SJSA1 (cell line): ENCODE results near the genes APOM, ABHD16A, HSPA1A, NELFE, HLA-DRB5 and HLA-DQB1.

- RAMPAGE, long total RNA: no peak
These were observed at the start of gene APOM for GRCh38 chr6:31655338-31656443. Gene APOM, plus strand, starts transcription at chr6:31655894.

DNA sequence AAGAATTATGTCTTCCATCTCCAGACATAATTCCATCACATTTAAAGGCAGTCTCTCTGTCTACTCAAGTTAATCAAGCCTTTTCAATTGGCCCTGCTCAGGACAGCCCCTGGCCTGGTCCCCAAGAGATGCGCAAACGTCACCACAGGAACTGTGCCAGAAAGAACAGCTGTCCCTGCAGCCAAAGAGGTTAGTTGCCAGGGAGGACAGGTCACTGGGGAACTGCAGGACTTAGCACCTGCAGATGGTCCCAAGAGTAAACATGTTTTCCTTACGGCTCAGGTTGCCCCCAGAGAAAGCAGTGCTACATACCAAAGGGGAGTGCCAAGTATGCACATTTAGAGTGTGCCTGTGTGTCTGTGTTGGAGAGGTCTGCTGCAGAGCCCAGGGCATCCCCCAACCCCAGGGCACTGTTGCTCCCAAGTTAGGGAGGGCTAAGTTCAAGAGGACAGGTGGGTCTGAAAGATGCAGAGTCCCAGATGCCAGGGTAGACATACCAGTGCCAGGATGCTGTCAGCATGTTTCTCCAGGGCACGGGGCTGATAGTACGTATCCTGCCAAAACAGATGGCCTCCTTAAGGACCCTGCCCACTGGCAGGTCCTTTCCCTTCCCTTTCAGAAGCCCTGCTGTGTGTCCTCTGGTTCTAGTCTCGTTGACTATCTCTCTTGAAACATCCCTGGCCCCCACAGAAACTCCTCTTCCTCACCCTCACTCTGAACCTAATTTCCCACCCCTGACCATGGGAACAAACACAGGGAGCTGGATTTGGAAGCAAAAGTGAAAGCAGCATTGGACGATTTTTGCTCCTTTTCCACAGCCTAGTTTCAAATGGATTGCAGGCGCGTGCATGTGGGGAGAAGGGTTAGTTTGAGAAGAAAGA is 1.3 kb downstream of the ABHD16A start:
- RAMPAGE, long total RNA: no peak

DNA sequence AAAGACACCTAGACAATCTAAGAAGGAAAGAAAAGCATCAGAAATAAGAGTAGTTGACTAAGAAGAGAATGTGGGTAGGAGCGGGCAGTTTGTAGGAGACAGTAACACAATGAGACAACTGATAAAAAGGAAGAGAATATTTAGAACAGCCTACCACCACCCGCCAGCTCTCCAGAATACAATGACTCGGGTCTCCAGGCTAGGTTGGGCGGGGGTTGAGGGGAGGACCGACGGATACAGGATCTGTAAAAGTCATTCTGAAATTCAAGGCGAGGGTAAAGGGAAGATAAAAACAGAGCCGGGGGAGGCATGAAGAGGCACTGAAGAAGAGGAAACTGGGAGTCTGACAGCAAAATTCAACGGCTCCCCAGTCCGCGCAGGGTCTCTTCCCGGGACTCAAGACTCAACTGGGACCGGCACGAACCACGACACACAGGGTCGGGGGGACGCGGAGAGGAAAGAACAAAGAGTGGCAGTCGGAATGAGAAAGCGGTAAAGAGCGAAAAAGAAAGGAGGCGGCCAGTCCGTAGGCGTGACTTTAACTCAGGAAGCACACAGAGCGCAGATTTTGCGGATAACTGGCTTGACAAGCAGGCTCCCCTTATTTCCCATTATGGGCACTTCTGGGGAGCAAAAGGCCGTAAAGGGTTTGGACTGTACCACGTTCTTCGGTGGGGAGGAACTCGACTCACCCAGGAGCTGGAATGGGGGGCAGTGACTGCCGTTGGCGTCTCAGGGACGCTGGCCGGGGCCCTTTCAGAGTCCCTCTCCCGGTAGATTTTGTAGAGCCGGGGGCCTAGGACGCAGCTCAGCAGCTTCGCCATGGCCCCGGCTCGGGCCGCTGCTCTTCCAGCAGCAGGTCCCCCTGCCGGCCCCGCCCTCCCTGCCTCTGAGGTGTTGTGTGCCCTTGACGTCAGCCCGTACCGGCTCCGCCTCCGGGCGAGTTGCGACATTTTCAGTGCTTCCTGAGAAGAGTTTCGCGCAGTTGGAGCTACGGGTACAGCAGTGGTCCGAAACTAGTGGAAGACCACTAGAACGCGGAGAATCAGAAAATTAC is at the start of gene ABHD16A:
Gene ABHD16A (minus strand): TSS at position 867 of the 1,057 bp plus-strand sequence.
- RAMPAGE, long total RNA: start-site peak on the minus strand centred at position 872 of the sequence, 39 bp wide, 111 and 28 reads in 2 replicates

DNA sequence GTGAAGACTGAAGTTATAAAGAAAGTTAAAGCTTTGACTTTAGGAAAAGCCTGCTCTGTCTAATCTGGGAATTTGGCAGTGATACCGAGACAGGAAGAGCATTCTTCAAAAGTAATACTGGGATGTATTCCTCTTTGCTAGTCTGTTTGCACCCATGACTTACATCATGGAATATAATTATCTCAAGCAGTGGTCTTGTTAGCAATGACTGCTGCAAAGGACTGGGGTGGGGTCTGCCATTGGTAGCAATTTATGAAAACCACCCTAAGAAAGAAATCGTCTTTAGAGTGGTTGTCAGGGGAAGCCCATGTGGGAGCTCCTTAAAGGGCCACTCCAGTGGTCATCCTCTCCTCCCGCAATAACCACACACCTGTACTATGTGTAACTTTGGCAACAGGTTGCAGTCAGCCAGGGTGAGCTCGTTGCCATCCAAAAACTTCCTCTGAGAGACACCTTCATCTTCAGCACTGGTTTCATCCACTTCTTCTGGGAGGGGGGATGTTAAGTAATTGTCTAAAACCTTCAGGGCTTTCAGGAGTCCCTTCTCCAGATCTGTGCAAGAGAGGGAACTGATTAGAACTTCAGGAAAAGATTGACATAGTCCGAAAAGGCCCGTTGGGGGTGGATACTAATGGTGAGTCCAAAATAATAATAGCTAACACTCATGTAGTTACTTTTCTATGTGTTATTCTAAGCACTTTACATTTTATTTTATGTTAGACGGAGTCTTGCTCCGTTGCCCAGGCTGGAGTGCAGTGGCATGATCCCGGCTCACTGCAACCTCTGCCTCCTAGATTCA is 2.9 kb upstream of the DDAH2 start:
- RAMPAGE, long total RNA: no peak

GRCh38 chr6:31758909-31760125 is 3.1 kb upstream of the SAPCD1 start:
- RAMPAGE, long total RNA: no peak

DNA sequence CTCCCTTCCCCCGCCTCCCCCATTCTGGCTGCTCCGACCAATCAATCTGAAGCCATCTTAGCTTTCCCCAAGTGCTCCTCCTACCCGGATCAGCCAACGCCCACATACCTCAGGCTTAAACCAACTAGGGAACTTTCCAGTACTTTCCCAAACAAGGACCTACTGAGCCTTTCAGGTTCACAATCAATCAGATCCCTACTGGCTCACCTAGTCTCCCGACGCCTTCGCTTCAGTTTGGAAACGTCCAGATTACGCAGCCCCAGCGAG is 468 bp downstream of the HSPA1L start:
- RAMPAGE, long total RNA: no peak

- RAMPAGE, long total RNA: start-site peak on the plus strand at chr6:31815420-31815555, 84 and 50 reads in 2 replicates
These were observed at the start of gene HSPA1A for GRCh38 chr6:31814949-31816037. Gene HSPA1A, plus strand, starts transcription at chr6:31815543.

DNA sequence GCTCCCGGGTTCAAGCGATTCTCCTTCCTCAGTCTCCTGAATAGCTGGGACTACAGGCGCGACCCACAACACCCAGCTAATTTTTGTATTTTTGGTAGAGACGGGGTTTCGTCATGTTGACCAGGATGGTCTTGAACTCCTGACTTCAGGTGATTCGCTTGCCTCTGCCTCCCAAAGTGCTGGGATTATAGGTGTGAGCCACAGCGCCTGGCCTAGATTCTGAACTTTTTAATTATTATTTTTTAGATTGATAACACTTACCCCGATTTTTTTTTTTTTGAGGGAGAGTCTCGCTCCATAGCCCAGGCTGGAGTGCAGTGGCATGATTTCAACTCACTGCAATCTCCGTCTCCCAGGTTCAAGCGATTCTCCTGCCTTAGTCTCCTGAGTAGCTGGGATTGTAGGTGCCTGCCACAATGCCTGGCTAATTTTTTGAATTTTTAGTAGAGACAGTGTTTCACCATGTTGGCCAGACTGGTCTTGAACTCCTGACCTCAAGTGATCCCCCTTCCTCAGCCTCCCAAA is 6.9 kb downstream of the NEU1 start:
- RAMPAGE, long total RNA: no peak

DNA sequence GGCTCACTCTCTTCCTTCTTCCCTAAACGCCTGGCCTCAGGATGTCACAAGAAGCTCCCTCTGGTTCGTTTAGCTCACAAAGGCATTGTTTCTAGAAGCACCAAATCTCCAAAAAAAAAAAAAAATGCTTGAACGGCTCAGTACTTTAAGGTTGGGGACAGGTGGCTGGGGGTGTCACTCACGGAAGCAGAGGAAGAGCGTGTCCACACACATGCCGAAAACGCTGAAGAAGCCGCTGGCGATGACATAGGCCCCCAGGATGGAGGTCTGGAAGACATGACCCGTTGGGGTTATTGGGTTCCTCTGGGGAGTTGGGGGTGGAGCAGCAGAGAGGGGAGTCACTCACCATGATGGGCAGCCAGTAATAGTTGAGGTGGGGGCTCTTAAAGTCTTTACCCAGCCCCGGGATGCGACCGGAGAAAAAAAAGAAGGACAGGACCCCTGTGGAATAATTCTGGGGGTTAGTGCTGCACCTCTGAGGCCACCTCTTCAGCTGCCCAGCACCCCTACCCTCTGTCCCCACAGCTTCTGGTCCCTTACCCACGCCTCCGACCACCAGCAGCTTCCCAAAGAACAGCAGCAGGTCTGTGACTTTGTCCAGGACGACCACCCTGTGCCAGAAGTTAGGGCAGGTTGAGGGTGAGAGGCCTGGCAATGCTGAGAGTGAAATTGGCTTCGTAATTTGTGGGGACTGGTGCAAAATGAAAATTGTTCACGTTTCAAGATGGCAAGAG is 2.0 kb upstream of the NEU1 start:
- RAMPAGE, long total RNA: no peak

- RAMPAGE, long total RNA: no peak
These were observed 1.9 kb upstream of the EHMT2 start for GRCh38 chr6:31899295-31899839.

DNA sequence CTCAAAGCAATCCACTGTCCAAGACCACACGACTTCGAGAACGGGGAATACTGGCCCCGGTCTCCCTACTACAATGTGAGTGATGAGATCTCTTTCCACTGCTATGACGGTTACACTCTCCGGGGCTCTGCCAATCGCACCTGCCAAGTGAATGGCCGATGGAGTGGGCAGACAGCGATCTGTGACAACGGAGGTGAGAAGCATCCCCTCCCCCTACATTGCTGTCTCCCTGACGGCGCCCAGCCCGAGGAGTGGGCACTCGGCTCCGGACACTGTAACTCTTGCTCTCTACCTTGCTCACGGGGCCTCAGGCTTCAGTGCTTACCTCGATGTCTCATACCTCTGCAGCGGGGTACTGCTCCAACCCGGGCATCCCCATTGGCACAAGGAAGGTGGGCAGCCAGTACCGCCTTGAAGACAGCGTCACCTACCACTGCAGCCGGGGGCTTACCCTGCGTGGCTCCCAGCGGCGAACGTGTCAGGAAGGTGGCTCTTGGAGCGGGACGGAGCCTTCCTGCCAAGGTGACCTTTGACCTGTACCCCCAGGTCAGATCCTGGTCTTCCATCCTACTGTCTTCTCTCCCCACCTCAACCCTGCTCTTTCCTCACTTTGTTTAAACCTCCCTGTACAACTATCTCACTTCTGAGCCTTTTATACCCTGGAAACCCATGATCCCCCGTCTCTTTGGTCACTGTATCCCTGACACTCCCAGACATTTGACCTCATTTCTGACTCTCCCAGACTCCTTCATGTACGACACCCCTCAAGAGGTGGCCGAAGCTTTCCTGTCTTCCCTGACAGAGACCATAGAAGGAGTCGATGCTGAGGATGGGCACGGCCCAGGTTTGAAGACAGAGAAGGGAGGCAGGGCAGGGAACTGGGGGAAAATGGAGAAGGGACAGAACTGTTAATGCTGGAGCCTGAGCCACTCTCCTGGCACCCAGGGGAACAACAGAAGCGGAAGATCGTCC is 1.4 kb downstream of the CFB start:
- RAMPAGE, long total RNA: no peak

DNA sequence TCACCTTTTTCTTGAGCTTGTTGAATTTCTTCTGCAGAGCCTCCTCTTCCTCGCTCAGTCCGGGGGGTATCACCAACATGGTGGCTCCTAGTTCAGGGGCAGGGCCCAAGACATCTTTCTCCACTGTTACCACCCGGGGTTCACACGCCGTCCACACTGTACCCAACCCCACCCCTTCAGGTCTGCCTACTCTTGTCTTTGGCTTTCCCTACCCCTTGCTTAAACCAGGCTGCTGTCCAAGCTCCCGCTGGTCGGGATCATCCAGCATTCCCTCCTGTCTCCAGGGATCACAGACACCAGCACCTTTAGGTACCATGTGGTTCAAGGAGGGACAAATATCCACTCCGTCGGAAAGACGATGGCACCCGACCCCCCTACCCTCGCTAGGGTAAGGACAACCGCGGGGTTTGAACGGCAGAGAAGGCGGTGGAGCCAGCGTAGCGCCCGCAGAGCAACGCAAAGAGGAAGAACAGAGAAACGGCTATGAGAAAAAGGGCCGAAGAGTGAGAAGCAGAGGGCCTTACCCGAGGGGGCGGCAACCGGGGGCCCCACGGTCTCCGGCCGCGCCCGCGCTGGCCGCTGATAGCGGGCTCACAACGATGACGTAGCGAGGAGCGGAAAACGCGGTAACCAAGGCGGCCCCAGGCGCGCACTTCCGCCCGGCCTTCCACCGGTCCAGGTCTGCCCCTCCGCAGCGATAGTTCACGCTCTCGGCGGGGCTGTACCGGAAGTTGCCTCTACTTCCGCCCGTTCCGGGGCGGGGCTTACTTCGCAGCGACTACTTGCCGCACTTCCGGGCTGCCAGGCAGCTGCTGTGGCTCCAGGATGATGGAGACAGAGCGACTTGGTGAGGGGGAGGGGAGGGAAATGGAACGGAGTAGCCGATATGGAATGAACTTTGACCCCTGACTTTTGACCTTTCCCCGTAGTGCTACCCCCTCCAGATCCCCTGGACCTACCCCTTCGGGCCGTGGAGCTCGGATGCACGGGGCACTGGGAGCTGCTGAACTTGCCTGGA is at the start of gene NELFE:
Gene NELFE (minus strand): TSS at position 604 of the 1,018 bp plus-strand sequence.
- RAMPAGE, long total RNA: start-site peak on the minus strand centred at position 572 of the sequence, 70 bp wide, 434 and 136 reads in 2 replicates; start-site peak on the plus strand centred at position 812 of the sequence, 19 bp wide, 86 and 73 reads in 2 replicates

GRCh38 chr6:31970521-31970931 is 1.4 kb downstream of the DXO start:
- RAMPAGE, long total RNA: no peak

- RAMPAGE, long total RNA: no peak
These were observed 26.5 kb downstream of the CYP21A2 start for GRCh38 chr6:32064668-32065230.

- RAMPAGE, long total RNA: no peak
These were observed 5.3 kb downstream of the PRRT1 start for GRCh38 chr6:32146105-32147161.

DNA sequence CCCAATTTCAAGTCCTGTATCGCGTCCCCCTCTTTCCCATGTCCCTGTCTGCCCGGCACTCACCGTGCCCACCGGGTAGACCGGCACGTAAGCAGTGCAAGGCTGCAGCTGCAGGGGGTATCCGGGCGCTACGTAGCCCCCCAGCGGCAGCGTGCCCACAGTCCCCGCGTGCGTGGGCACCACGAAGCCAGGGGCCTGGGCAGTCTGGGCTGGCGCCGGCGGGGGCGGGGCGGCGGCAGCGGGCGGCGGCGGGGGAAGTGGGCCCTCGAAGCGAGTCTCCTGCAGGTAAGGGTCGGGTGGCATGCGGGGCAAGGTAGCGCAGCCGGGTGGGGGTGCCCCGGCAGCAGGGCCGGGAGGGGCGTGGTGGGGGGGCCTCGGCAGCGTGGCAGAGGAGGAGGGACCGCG is 1.4 kb downstream of the PRRT1 start:
- RAMPAGE, long total RNA: no peak

GRCh38 chr6:32529893-32530908 is at the start of gene HLA-DRB5:
Gene HLA-DRB5, minus strand, starts transcription at chr6:32530287.
- RAMPAGE, long total RNA: no peak

DNA sequence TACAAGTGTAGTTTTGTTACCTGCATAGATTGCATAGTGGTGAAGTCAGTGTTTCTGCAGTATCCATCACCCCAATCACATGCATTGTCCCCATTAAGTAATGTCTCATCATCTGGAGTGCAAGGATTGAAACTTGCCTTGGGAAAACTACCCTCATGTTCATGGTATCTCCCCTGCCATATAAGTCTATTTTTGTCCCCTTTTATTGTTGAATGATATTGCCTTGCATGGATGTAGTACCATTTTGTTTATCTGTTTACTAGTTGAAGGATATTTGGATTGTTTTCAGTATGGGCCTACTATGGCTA is 19.8 kb upstream of the HLA-DRB5 start:
- RAMPAGE, long total RNA: no peak

GRCh38 chr6:32664060-32665513 is 1.9 kb downstream of the HLA-DQB1 start:
- RAMPAGE, long total RNA: no peak

DNA sequence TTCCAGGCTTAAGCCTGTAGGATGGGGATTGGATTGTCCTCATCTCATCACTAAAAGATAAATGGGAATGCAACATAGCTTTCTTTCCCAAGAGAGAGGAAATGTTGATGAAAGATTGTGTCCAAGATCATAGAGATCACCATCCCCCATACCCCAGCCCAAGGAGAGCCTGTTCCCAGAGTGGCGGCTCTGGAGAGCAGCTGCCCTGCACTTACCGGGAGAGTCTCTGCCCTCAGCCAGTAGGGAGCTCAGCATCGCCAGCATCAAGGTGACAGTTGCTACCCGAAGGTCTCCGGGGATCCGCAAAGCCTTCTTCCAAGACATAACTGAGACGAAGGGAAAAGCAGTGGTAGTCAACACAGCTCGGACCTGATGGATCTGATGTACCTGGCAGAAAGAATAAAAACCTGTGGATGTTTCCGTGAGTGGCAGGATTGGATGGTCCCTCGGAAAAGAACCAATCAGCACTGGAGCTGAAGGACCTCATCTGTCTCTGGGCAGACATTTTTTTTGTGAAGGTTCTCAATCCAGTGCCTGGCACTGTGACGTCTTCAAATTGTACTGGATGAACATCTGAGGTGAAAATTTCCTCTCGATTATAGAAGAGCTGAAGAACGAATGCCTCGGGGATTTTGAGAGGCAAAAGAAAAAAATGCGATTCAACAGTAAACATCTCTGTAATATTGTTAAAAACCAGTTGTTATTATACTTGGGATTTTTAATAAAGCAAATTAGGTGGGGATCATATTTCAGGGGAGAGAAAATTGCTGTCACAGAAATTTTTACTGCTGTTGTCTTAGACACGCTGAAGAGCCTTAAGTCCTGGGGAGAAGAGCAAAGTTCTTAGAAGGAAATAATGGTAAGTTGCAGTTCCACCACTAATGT is at the start of gene HLA-DQB1:
Gene HLA-DQB1 (minus strand): TSS at position 374 of the 885 bp plus-strand sequence.
- RAMPAGE, long total RNA: no peak